Endometrial microvascular endothelial cells (primary cell): ENCODE measurements around a stretch of chr2.

GRCh38 chr2:58107594-58108022 is 61.0 kb downstream of the VRK2 start:
- RAMPAGE, long total RNA = no peak

DNA sequence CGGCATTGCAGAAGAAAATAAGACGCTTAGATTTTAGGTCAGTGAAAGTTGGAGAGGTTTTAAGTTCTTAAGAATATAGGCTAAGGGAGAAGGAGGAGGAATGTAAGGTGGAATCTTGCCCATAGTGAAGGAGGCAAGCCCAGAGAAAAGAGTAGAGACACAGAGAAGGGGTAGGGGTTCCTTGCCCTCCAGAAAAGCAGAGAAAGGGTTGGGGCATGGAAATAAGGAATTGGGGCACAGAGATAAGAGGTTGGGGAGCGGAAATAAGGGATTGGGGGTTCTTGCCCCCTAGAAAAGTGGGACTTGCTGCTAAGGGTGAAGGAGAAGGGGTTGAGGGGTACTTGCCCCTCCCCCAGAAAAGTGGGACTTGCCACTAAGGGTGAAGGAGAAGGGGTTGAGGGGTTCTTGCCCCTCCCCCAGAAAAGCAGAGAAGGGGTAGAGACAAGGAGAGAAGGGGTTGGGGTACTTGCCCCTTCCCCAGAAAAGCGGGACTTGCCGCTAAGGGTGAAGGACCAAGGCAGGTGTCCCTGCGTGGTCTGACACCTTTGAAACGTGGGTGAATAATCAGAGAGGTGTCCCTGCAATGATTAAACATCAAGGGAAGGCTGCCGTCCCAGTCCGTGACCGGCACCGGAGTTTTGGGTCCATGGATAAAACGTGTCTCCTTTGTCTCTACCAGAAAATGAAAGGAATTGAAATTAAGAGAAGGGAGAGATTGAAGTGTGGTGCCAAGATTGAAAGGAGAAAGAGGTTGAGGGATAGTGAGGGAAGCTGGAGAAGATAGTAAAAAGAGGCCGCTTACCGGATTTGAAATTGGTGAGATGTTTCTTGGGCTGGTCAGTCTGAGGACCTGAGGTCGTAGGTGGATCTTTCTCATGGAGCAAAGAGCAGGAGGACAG is 71.4 kb downstream of the VRK2 start:
- RAMPAGE, long total RNA = no peak

- RAMPAGE, long total RNA = no peak
Observed at GRCh38 chr2:59887910-59888329, 665.5 kb downstream of the BCL11A start.

- RAMPAGE, long total RNA = no peak
Observed at GRCh38 chr2:60351621-60352322, 201.7 kb downstream of the BCL11A start.

DNA sequence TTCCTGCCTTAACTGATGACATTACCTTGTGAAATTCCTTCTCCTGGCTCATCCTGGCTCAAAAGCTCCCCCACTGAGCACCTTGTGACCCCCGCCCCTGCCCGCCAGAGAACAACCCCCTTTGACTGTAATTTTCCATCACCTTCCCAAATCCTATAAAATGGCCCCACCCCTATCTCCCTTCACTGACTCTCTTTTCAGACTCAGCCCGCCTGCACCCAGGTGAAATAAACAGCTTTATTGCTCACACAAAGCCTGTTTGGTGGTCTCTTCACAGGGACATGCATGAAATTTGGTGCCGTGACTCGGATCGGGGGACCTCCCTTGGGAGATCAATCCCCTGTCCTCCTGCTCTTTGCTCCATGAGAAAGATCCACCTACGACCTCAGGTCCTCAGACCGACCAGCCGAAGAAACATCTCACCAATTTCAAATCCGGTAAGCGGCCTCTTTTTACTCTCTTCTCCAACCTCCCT is 135.9 kb downstream of the BCL11A start:
- RAMPAGE, long total RNA = no peak

DNA sequence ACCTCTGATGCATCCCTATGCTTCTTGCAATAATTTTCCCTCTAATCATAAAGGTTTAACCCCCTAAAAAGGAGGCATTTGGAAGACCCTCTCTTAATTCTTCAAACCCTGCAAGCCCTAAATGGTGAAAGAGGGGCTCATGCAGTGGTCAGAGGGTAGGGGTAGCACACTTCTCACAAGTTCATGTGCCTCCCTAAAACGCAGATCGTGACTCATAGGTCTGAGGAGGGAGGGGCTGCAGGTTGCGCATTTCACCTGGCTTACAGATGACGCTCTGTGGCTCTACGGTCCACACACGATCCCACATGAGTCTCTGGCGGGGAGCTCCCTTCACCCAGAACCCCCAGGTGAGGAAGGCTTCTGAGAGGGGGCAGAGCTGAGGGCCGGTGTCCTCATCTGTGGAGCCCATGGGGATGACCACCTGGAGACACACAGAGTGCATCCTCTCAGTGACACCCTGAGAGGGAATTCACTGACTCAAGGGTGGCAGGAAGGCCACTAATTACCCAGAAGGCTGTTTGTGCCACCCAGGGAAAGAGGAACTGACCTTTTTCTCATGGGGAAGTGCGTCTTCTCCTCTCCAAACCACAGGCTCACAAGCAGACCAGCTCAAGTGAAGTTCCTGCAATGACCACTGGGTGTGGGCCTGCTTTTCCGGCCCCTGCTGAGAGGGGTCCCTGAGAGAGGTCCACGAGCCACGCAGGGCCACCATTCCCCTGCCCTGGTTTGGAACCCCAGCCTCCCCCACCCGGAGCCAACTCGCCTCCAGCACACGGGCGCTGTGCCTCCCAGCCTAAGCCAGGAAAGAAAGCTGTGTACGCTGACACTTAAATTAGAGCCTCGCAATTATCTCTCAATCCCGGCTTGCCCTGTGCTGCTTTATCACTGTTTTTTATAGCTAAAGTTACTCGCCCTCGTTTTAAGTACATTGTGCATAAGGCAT is 114.2 kb downstream of the BCL11A start:
- RAMPAGE, long total RNA = no peak

DNA sequence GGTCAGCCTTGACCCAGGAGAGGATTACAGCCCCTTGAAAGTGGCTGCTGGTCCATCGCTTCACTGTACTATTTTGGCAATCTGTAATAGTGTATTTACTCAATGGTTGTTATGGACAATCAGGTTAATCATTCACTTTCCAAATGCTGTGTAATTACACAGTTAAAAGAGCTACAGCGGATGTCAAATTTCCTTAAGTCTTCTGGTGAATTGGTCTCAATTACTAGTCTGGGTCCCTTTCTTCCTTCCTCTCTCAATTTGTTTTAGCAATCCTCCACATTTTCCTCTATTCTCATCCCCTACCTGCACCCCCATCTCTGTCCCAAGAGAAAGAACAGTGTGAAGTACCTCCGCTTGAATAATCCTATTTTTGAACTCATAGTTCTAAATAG is 72.9 kb downstream of the BCL11A start:
- RAMPAGE, long total RNA = no peak

GRCh38 chr2:60531762-60532359 is 21.6 kb downstream of the BCL11A start:
- RAMPAGE, long total RNA = no peak

DNA sequence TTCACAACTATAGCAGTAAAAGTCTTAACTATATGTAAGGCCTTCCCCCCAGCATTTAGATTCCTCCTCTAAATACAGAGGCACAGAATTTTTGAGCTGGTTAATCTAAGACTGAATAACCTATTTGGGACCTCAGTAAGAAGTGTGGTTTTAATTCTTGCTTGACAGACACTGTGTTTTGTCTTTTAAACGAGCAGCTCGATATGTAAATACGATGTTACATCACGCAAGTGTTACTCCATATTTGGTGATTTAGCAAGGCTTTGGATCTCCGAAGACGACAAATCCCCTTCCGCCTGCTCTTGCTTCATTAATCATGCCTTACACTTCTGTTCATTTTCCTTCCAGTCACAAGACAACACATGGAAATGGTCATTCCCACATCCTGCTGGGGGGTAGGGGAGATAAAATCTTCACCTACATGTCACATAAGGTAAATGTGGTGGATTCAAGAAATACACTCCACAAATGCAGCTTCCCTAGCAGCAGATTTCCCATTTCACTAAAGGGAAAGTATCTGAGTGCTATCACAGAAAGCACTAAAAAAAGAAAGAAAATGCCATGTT is 9.4 kb downstream of the BCL11A start:
- RAMPAGE, long total RNA = no peak

DNA sequence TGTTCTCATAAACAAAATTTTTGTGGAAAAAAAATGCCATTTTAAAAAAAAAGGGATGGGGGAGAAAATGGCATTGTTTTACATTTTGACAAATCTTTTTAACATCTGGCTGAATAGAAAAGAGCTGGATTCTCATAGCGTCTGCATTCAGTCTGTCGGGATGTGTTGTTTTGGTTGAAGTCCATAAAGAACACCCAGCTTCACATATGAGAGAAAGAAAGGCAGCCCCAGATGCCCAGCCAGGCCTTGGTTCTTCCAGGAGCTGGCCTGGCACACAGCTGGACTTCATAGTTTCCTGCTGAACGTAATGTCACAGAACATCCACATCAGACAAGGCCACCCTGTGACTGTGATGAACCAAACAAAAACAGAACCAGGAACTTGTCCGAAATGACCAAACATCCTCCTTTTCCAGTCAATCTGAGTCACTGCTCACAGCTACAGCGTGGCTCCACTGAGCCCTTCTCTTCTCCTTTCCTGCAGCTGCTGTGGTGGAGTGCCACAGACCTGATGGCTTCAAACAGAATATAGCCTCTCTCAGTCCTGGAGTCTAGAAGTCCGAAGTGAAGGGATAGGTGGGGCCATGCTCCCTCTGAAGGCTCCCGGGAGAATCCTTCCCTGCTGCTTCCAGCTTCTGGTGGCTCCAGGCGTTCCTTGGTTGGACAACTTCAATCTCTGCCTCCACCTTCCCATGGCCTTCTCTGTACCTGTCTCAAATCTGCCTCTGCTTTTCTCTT is 45.4 kb upstream of the PAPOLG start:
- RAMPAGE, long total RNA = no peak

- RAMPAGE, long total RNA = no peak
Observed at GRCh38 chr2:60925764-60926409, 44.5 kb downstream of the REL start.

- RAMPAGE, long total RNA = no peak
Observed at GRCh38 chr2:61207701-61208308, 45.8 kb downstream of the C2orf74 start.

DNA sequence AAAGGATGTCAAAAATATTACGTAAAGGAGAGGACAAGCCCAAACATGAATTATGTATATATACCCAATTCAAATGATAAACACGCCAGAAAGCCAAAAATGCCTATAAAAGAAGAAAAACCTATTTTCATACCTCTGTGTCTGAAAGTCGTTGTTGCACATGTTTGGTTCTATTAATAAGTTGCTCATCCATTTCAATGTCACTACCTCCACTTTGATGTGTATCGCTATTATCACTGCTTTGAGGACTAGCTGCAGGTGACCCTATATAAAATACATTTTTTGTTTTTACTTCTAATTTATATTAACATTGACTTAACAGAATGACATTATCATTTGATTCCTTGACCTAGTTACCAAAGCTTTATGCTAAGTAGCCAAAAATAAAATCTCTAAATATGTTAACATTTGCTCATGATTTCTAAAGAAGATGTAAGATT is 122.2 kb downstream of the USP34 start:
- RAMPAGE, long total RNA = no peak

DNA sequence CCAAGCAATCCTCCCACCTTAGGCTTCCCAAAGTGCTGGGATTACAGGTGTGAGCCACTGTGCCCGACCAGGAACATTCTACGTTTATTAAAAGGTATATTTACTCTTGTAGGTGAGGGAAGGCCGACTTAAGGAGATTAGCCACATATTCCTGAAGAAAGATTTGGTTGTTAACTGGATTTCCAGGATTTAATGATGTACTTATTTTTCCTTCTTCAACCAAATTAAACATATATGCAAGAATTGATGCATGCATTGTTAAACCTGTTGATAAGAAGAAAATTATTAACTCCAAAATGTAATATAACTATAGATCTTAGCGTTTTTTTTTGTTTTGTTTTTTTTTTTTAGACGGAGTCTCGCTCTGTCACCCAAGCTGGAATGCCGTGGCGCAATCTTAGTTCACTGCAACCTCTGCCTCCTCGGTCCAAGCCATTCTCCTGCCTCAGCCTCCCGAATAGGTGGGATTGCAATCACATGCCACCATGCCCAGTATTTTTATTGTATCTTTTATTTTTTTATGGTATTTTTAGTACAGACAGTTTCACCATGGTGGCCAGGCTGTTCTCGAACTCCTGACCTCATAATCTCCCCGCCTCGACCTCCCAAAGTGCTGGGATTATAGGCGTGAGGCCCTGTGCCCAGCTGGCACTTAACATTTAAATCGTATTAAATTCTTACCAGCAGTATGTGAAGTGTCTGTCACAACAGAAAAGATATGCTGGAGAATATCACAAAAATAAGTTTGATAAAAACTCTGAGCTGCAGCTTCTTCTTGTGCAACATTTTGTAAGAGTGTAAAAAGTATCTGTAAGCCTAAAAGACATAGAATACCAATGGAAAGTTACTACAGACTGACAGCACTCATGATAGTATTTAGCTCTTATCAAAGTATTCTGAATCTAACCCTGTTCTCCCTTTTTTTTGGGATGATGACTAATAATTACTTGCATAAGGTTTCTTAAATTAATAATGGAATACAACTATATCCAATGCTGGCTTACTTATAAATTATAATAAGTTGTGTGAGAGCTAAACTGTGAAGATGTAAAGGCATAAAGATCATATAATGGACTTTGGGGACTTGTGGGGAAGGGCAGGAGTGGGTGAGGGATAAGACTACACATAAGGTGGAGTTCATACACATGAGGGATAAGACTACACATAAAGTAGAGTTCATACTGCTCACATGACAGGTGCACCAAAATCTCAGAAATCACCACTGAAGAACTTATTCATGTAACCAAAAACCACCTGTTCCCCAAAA is 11.8 kb upstream of the USP34 start:
- RAMPAGE, long total RNA = no peak

- RAMPAGE, long total RNA = no peak
Observed at GRCh38 chr2:61538413-61538933, 317 bp upstream of the XPO1 start.

DNA sequence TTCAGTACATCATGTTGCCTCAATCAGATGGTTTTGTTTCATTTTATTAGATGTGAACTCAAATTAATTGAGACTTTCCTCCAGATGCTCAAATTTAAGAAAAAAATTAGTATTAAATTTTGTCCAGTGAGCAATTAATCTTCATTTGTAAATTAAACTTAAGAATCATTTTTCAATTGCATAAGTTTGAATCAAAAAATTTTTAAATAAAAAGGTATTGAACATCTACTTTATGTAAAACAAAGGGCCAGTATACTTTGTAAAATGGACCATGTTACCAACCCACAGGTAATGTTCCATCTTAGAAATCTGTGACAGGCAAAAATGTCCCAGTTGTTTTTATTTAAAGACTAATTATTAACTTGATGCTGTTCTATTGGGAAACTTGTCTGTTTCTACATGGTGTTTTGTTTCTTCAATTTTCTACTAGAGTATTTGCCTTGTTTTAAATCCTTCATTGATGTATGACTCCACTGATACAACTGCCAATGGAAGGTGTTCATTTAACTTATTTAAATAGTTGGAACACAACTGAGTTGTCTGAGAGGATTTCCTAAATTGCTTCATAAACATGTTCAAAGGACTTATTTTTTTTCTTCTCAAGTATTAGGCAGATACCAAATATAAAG is 151.8 kb upstream of the XPO1 start:
- RAMPAGE, long total RNA = no peak

GRCh38 chr2:61710747-61711038 is 143.2 kb downstream of the FAM161A start:
- RAMPAGE, long total RNA = no peak

GRCh38 chr2:61970878-61971110 is 65.3 kb downstream of the COMMD1 start:
- RAMPAGE, long total RNA = no peak

DNA sequence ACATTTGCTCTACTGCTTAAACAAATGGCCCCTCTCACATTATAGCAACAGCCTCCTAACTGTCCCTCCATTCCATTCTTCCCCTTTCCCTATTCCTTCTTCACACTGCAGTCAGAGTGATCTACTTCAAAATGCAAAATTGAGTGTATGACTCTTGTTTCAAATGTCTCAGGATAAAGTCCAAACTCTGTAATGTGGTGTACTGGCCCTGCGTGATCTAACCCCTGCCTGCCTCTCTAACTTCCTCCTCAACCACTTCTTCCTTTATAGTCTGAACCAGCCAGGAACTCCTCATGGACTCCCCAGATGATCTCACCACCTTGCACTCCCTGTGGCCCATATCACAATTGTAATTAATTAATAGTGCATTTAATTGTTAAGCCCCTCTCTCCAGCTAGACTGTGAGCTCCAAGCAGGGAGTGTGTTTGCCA is 3.1 kb upstream of the B3GNT2 start:
- RAMPAGE, long total RNA = no peak

DNA sequence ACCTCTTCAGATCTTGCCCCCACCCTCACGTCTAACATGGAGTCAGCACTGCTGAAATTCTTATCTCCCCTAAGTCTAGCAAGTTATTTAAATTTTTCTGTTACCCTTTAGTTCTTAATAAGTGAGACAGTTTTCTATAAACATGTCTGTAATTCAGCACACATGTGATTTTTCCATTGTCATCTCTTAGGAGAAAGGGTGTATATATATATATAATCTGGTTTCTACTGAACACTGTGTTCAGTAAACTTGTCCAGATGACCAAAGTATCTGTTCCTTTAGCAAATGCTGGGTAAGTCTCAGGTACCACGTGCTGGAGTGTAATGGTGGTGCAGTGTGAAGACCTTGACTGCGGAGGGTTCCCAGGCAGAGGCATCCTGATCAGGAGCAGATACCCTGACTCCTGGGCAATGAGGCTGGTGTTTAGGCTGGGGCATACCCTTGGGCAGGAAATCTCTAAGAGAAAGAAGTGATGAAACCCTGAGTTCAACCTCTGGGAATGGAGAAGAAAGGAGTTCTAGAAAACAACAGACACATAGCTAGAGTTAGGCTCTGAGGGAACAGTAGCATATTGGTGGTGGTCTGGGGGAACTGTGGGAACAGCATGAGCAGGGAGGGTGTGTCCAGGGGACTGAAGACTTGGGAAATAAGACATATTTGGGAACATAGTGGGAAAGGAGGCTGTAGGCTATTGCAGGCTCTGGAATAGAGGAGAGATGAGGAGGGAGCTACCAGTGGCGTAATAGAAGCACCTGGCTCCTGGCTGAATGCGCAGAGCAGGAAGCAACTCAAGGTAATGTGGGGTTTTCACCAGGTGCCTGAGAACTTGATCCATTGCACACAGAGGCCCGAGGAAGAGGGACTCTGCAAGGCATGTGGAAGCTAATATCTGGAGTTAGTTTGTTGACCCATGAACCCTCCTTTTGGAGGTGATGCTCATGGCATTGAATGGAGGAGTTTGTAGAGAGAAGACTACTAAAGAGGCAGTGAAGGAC is 18.0 kb downstream of the B3GNT2 start:
- RAMPAGE, long total RNA = no peak